Measurements from ENCODE around the gene ZNF189.

GRCh38 chr9:98191470-98192429, 687 bp downstream of the CORO2A start:
- PRO-cap: no peak

DNA sequence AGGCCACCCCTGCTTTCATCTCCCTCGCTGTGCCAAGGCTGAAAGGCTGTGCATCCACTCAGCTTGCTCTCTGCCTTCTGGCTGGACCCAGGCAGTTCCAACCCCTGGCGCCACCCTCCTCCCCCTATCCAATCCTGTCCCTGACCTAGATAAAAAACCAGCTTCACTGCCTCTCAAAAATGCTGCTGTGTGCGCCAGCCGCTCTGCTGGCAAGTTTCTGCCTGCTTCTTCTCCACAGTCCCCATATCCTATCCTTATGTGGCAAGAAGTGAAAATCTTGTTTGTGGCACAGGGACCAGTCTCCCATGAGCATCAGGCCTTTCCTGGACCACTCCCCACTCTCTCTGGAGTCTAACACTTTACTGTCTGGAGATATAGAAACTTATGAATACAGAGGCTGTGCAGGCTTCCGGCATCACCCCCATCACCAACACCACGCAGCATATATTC, 22.5 kb upstream of the CORO2A start:
- PRO-cap: no peak

DNA sequence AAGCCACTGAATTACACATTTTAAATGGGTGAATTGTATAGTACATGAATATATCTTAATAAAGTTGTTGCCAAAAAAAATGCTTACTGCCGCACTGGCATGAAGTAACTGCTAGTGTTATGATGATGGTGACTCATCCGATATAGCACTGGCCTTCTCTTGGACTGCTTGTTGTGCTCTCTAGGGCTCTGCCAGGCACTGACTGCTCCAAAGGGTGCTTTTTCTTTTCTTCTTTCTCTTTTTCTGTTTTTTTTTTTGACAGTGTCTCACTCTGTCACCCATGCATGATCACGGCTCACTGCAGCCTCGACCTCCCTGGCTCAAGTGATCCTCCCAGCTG, 23.4 kb downstream of the TBC1D2 start:
- PRO-cap: no peak

DNA sequence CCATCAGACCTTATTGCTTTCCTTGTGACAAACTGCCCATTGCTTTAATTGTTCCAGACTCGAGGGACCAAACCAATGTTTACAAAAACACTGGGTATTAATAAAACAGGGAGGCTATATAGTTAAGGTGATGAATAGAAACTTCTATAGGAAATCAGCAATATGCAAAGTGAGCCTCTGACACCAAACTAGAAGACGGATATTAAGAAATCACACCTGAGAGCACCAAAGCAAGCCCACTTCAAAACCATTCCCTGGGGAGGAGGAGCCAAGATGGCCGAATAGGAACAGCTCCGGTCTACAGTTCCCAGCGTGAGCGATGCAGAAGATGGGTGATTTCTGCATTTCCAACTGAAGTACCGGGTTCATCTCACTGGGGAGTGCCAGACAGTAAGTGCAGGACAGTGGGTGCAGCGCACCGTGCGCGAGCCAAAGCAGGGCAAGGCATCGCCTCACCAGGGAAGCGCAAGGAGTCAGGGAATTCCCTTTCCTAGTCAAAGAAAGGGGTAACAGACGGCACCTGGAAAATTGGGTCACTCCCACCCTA, 200.6 kb downstream of the GABBR2 start:
- PRO-cap: no peak

- PRO-cap: no peak
Measured at GRCh38 chr9:98753808-98754186, 42.6 kb downstream of the ANKS6 start.

DNA sequence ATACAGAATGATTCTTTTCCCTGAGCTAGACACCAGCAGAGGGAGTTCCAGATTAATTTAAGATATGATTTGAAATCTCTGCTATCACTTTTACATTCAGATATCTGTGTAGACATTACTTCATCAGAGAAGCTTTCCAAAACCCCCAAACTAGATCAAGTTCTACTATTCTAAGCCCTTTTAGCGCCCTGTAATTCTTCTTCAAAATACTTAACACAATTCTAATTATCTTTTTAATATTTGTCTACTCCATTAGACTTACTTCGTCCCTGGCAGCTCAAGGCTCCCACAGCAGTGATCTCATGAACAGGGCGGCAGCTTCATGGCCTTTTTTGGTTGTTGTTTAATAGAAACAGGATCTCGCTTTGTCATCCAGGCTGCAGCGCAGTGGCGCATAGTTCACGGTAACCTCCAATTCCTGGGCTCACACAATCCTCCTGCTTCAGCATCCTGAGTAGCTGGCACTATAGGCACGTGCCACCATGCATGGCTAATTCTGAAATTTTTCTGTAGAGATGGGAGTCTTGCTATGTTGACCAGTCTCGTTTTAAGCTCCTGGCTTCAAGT, 878 bp upstream of the GALNT12 start:
- PRO-cap: bidirectional peak, plus-strand start at position 380 of the sequence, minus-strand start at position 296 of the sequence

DNA sequence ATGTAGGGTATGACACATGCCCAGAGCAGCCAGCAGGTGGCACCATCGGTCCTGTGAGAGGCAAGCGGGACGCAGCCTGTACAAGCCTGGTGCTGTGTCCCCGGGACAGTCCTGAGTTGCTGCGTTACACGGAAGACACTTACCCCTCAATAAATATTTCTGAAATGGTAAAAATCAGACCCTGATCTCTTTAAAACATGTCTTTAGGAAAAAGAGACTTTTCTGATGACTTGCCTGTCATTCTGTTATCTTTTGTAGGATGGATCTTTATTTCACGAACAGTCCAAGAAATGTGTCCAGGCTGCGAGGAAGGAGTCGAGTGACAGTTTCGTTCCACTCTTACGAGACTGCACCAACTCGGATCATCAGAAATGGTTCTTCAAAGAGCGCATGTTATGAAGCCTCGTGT, 41.2 kb downstream of the GALNT12 start:
- PRO-cap: no peak

DNA sequence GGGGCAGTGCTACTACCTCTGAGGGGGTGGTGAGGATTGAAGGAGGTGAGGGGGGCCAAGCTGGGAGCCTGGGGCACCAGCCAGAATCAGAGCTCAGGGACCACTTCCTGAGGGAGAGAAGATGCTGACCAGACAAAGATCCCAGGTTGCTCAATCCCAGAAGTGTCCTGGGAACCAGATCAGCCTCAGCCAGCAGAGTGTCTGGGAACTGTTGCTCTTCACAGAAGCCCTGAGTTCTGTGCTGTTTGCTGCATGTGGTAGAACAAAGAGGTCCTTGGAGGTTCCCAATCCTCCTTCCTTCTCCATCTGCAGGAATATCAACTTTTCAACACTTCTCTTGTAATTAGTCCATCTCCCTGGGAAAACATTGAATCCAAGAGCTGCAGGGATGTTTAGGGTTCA, 56.8 kb downstream of the GALNT12 start:
- PRO-cap: no peak

- PRO-cap: no peak
Measured at GRCh38 chr9:98866445-98867412, 59.3 kb downstream of the GALNT12 start.

- PRO-cap: no peak
Measured at GRCh38 chr9:98929731-98930396, 13.8 kb upstream of the COL15A1 start.

DNA sequence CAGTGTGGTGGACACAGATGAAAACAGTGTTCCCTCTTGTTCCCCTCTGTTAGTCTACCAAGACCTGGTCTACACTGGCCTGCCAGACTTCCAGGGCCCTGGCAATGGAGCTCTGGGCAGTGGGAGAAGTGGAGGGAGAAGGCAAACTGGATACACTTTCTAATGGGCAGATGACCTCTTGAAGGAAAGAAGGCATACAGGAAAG, 13.4 kb upstream of the TGFBR1 start:
- PRO-cap: no peak

- PRO-cap: unidirectional peak, minus-strand start at chr9:99109656
Measured at GRCh38 chr9:99109548-99109972, 4.6 kb downstream of the TGFBR1 start.

DNA sequence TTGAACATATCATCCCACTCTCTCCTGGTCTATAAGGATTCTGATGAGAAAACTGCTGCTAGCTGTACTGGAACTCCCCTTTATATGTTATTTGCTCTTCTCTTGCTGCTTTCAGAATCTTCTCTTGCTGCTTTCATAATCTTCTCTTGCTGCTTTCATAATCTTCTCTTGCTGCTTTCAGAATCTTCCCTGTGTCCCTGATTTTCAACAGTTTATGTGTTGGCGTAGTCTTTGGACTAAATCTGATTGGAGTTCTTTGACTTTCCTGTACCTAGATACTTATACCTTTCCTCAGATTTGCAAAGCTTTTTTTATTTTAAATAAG, 96.1 kb downstream of the STX17 start:
- PRO-cap: no peak

GRCh38 chr9:100144319-100144576, 45.2 kb downstream of the INVS start:
- PRO-cap: no peak

GRCh38 chr9:100425623-100426234, 1.2 kb upstream of the MSANTD3 start:
- PRO-cap: no peak

DNA sequence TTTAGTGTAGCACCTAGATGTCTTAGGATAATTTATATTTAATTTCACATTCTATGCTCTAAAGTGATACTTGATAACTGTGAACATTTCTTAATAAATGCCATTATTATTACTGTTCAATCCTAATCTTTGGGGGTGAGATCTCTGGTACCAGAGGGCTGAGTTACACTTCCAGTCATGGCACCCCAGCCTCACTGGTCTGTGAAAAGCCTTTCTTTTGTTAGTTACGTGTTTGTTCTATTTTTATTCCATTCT, 19.1 kb downstream of the MSANTD3 start:
- PRO-cap: no peak

DNA sequence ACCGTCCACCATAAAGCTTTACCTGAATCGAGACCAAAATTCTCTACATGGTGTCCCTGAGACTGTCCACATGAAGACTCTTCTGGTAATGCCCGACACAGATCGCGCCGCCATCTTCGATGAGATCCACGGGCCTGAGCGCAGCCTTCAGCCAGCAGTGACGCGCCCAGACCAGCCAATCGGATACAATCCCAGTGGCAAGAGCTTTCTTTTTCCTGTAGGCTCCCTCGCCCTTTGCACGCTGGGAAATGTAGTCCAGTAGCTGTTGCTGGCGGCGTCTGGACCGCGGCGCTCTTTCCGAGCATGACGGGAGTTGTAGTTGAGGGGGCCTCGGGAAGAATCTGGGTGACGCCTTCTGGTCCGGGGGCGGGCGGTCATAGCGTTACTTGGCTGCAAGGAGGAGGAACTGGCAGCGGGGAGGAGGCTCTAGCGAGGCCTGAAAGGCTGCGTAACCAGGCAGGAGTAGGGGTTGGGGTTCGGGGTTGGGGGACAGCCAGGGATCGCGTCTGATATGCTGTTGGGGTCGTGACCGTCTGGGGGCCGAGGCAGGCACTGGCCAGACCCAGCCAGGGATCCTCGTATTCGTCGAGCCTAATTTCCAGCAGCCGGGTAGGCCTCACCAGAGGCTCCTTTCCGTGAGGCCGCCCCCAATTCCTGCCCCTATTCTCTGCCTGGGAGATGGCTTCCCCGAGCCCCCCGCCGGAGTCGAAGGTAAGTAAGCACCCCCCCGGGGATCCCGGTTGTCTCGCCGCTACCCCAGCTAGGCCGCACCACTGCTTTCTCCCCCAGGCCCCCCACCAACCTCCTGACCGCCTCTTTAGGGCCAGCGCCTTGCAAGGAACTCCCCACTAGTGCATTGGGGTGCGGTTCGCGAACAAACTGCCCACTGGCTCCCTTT, at the start of gene ZNF189:
TSS of gene ZNF189 (plus strand) at position 373 of the 898 bp plus-strand sequence.
- PRO-cap: bidirectional peak, plus-strand start at position 395 of the sequence, minus-strand start at position 121 of the sequence

DNA sequence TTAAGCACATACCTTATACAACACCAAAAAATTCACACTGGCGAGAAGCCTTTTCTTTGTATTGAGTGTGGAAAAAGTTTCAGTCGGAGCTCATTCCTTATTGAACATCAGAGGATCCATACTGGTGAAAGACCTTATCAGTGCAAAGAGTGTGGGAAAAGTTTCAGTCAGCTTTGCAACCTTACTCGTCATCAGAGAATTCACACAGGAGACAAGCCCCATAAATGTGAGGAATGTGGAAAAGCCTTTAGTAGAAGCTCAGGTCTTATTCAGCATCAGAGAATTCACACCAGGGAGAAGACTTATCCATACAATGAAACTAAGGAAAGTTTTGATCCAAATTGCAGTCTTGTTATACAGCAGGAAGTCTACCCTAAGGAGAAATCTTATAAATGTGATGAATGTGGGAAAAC, 10.1 kb downstream of the ZNF189 start:
- PRO-cap: no peak

GRCh38 chr9:101429158-101429782, 6.3 kb downstream of the ALDOB start:
- PRO-cap: no peak

DNA sequence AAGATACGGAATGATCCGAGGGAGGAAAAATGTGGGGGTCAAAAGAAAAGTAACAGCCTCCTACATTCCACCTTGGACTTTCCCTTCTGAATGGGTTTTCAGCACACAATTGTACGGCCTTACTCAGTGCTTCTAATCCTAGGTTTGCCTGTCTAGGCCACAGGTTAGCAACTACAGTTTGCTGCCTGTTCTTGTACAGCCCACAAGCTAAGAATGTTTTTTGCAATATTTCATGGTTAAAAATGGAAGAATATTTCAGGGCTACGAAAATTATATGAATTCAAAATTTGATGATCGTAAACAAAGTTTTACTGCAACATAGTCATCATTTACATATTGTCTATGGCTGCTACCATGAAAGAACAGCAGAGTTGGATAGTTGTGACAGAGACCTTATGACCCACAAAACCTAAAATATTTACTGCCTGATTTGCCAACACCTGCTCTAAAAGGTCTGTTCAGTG, 599 bp upstream of the PGAP4 start:
- PRO-cap: no peak